Colon Carcinoma Metastatic in the Brain (tissue), 2 donors: ENCODE measurements around a stretch of chr7.

DNA sequence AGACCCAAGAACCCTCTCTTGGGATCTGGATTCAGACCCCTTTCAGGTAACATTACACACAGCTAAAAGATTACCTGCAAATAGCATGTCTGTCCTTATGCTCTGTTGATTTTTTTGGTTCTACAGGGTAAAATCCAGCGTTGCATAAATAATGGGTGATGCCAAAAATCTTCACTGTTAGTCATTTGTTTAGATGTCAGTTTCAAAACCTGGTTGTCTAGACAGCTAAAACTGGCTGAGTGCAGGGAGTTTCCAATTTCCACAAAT lies 20.6 kb downstream of the CCDC71L start:
- PRO-cap, 2 experiments: no peak in any of the 2 experiments

DNA sequence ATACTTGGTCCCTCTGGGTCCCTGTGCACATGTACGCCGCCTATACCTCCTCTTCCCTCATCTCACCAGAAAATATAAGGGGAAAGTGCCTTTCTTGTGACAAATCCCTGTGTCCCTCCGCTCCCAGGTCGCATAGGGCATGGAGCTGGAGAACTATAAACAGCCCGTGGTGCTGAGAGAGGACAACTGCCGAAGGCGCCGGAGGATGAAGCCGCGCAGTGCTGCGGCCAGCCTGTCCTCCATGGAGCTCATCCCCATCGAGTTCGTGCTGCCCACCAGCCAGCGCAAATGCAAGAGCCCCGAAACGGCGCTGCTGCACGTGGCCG lies 2.3 kb downstream of the PIK3CG start:
- PRO-cap, 2 experiments: no peak in any of the 2 experiments

GRCh38 chr7:107014599-107015228 lies 29.8 kb upstream of the PRKAR2B start:
- PRO-cap, 2 experiments: no peak in any of the 2 experiments

- PRO-cap, 2 experiments: no peak in any of the 2 experiments
Observed at GRCh38 chr7:107202917-107203535, 34.2 kb downstream of the HBP1 start.

DNA sequence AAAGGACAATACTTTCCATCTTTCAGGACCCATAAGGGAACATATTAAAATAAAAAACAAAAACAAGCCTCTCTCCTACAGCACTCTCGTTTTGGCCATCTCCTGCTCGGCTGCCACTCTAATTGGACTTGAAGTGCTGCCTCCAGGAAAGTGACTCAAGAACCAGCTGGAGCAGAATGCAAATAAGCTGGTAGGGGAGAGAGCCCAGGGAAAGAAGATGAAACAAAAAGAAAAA lies 65.6 kb downstream of the HBP1 start:
- PRO-cap, 2 experiments: no peak in any of the 2 experiments

DNA sequence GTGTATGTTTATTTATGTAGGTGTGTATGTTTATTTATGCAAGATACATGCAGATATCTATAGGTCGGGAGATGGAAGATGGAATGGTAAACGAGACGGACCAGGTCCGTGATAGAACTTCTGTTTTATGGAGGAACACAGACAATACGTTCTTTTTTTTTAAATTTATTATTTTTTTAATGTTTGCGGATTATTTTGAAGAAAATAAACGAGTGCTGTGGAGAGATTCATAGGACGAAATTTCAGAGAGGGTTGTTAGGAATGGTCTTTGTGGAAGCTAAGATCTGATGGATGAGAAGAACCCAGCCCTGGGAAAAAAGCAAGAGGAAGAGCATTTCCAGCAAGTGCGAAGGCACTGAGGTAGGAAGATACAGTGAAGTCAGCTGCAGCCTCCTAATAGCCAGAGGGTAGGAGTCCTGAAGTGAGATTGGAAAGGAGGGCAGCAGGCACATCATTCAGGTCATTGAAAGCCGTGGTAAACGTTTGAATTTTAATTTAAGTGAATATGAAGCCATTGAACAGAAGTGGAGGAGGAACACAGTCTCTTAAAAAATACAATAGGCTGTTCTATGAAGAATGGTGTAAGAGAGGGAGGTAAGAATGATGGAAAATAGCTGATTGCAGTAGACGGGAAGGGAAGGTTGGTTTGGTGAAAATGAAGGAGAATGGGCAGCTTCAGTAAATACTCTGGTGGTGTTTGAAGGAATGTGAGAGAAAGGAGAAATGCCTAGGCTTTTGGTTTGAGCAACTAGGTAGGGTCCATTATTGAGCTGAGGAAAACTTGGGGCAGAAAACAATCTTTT lies 1.3 kb downstream of the CBLL1 start:
- PRO-cap, 2 experiments: no peak in any of the 2 experiments

GRCh38 chr7:107860224-107860982 lies 30.6 kb upstream of the DLD start:
- PRO-cap, 2 experiments: peak in 2 of 2 experiments; most common minus-strand start chr7:107860367 (in 2)

- PRO-cap, 2 experiments: no peak in any of the 2 experiments
Observed at GRCh38 chr7:107938435-107939268, 47.7 kb downstream of the DLD start.

- PRO-cap, 2 experiments: no peak in any of the 2 experiments
Observed at GRCh38 chr7:107946698-107947346, 55.8 kb downstream of the DLD start.

GRCh38 chr7:108003996-108005003 lies 1.3 kb upstream of the LAMB1 start:
- PRO-cap, 2 experiments: no peak in any of the 2 experiments

DNA sequence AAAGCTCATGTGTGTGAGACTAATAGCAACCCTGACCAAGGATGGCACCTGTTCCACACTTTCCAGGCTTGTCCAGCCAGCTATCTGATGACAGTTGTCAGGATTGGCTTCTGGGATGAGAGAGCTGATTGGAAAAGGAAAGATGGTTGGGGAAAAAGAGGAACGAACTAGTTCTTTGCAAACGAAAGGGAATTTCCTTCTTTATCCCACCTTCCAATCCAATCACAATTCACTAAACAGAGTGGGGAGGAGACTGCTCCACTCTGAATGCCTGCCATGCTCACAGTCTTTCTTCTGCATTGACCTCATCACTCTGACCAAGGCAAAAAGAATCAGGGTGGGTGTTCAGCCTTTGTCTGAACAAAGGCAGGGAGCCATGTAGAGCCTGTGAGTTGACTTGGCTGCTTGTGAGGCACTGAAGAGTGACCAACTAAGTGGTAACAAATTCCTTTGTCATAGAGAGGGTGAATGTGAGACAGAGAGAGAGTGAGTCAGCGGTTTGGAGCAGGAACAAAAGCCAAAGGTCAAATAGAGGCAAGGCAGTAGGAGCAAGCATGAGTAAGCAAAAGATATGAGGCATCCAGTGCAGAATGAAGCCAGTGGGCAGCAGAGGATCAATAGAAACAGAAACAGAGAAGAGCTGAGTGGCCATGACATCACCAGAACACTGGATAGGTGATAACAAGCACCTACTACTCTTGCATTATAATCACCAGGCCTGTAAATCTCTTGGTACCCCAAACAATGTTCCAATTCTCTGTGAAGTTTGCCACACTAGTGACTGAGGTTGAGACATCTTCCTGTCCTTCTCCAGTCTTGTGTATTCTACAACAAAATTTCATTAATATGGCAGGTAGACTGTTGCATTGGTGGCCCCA lies 116.0 kb upstream of the LAMB4 start:
- PRO-cap, 2 experiments: no peak in any of the 2 experiments

GRCh38 chr7:108292929-108293900 lies 163.0 kb downstream of the NRCAM start:
- PRO-cap, 2 experiments: no peak in any of the 2 experiments

- PRO-cap, 2 experiments: no peak in any of the 2 experiments
Observed at GRCh38 chr7:108416186-108416755, 40.0 kb downstream of the NRCAM start.

DNA sequence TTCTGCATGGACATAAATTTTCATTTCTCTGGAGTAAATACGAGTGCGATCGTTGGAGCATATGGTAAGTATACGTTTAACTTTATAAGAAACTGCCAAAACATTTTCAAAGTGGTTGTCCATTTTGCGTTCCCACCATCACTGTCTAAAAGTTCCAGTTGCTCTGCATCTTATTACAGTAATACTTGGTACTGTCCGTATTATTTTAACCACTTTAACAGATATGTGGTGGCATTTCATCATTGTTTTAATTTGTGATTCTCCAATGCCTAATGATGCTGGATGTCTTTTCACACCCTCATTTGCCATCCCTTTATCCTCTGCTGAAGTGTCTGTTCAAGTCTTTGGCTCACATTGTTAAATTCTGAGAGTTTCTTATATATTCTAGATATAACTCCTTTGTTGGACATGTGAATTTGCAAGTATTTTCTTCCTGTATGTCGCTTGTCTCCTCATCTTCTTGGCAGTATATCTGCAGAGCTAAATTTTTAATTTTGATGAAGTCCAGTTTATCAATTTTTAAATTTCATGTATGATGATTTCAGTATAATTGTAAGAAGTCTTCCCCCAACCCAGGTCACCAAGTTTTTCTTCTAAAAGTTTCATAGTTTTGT lies 25.1 kb upstream of the NRCAM start:
- PRO-cap, 2 experiments: no peak in any of the 2 experiments

DNA sequence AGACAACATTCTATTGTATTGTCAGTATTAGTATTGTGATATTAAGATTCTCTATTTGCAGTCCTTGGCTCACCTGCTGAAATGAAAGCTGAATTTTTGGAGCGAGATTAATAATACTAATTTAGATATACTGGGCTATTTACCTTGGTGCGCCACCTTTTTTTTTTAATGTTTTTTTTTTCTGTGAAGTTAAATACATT lies 1.4 kb downstream of the DNAJB9 start:
- PRO-cap, 2 experiments: no peak in any of the 2 experiments

DNA sequence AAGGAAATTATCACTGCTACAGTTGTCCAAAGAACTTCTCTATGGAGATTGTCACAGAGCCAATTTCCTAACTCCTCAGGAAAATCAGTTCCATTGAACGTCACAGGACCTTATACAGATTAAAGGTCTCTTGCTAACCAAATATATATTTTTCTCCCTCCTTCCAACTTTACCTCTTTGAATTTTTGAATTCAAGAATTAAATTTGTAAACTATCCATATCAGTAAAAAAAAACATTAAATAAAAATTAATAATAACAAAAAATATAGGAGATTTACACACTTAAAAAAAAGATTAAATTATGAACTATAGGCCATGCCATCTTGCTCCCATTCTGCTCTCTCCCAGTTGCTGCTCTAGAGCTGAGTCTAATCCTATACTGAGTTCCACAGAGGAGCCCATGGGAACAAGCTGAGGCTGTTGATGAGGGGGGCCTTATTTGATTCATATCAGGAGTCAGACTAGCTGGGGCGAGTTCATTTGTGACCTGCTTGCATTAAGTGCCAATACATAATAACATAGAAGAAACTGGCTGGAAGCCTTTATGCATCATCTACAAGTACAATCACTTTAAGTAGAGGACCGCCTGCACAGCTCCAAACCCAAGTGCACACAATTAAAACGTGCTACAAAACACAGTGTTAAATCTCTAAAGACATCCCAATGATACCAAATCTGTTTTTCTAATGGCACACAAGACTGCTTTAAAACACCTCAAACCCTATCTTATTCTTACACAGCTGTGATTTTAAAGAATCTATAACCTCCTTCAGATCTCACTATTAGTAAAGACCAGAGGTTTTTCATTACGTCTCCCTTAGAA lies 114.7 kb downstream of the LRRN3 start:
- PRO-cap, 2 experiments: no peak in any of the 2 experiments

GRCh38 chr7:111527425-111527959 lies 34.8 kb downstream of the IMMP2L start:
- PRO-cap, 2 experiments: no peak in any of the 2 experiments

DNA sequence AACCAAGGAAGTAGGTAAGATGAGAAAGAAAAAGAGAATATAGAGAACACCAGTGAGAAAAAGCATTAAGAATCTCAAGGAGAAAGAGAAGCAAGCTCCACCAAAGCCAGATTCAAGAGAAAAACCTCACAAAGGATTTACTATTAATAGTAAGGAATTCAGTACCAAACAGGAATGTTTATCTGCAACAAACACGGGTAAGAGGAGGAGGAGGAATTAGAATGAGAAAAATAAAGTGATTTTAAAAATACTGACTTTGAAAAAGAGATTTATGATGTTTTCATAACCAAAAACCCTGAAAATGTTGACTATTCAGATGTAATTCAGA lies 311.3 kb upstream of the IMMP2L start:
- PRO-cap, 2 experiments: no peak in any of the 2 experiments

GRCh38 chr7:112081804-112082661 lies 124.2 kb downstream of the DOCK4 start:
- PRO-cap, 2 experiments: peak in 1 of 2 experiments; most common plus-strand start chr7:112082070 (in 1); most common minus-strand start chr7:112081960 (in 1)

DNA sequence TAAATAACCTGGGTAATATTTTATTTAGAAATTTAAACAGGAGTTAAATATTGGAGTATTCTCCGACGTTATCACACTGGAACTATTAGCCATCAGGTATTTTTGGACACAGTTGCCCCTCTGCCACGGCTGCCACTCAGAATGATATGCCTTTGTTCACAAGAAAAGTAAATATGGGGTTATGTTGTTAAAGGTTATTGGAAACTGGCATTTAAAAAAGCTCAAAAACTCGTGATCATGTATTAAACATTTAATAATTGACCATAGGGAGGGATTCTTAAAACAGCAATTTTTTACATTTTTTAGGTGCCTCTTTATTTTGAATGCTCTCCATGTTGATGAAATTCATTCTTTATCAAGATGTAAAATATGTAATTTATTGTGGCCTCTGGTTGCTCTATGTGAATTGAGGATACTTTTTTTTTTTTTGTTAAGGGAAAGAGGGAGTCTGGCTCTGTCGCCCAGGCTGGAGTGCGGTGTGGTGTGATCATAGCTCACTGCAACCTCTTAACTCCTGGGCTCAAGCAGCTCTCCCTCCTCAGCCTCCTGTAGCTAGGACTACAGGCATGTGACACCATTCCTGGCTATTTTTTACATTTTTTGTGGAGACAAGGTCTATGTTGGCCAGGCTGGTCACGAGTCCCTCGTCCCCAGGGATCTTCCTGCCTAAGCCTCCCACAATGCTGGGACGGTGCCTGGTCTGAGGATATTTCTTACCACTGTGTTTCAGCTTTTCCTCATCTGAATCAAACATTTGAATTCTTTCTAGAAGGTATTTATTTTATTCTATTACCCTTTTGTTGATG lies 1.7 kb downstream of the IFRD1 start:
- PRO-cap, 2 experiments: no peak in any of the 2 experiments